Measurements from ENCODE around the gene SAMD13.

DNA sequence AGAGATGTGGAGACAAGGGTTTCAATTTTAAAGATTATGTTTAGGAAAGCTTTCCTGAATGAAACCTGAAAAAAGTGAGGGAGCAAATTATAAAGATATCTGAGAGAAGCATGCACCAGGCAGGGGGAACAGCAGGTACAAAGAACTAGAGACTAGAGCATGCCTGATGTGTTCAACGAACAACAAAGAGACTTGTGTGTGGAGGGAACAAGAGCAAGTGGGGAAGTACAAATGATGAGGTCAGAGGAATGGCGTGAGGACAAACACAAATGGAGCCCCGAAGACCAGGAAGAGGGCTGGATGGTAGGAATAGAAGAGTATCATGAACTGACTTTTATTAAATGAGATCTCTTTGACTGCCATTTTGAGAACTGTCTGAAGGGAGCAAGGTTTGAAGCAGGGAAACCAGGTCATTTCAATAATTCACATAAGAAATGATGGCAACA, 993.8 kb upstream of the ADGRL2 start:
- RRBS, result no CpG with 5 or more reads among the region's 3 CpGs

- RRBS, result no CpG with 5 or more reads among the region's 1 CpG
These were observed 367.8 kb upstream of the ADGRL2 start for GRCh38 chr1:81432947-81433224.

- RRBS, result no CpG with 5 or more reads among the region's 6 CpGs
These were observed 490.6 kb downstream of the TTLL7 start for GRCh38 chr1:83508328-83508822.

GRCh38 chr1:84164110-84165102, 20.3 kb downstream of the PRKACB start:
- RRBS, result no CpG with 5 or more reads among the region's 11 CpGs

- RRBS, result no CpG with 5 or more reads among the region's 10 CpGs
These were observed 54.2 kb upstream of the SAMD13 start for GRCh38 chr1:84247132-84247930.

- RRBS, result under 1% methylated on average over 10 of the region's 38 CpGs
These were observed 3.4 kb upstream of the SAMD13 start for GRCh38 chr1:84297869-84298674.

DNA sequence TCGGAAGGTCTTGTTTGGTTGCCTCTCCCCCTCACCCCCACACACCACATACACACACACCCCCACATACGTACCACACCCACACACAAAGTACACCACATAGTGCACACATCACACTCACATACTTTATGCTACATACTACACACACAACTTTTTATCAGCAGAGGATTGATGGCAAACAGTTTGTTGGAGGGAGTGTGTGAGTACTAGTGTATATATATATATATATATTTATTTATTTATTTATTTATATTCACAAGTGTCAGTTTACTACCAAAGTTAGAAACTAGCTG, 2.1 kb upstream of the SAMD13 start:
- RRBS, result no CpG with 5 or more reads among the region's 2 CpGs

GRCh38 chr1:84300898-84301827, at the start of gene SAMD13:
SAMD13 (plus strand) TSS chr1:84301708.
- RRBS, result no CpG with 5 or more reads among the region's 6 CpGs

GRCh38 chr1:84503597-84504087, 2.5 kb upstream of the SPATA1 start:
- RRBS, result no CpG with 5 or more reads among the region's 2 CpGs

DNA sequence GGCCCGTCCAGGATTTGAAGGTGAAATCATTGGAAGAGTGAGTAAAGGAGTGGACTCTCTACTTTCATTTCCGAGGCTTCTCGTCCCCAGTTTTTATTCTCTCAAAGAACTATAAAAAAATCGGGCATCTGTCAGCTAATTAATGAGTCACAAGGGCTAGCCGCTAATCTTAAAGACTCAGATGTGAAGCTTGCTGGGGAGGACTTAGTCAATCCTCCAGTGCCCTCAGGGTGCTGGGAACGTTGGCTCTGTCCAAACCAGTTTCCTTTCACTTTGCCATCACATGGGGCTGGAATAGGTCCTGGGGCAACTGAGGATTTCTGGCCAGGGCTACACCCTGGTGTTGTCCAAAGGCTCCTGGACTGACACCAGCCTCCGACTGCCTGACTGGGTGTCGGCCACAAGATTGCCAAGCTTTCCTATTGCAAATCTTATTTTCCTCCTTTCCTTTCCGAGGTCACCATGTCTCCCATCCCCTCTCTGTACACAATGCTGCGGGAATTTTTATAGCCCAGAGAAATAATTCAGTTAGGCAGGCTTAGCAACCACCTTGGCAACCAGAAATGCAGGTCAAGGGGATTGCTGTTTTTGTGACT, 29.7 kb upstream of the CTBS start:
- RRBS, result no CpG with 5 or more reads among the region's 10 CpGs

DNA sequence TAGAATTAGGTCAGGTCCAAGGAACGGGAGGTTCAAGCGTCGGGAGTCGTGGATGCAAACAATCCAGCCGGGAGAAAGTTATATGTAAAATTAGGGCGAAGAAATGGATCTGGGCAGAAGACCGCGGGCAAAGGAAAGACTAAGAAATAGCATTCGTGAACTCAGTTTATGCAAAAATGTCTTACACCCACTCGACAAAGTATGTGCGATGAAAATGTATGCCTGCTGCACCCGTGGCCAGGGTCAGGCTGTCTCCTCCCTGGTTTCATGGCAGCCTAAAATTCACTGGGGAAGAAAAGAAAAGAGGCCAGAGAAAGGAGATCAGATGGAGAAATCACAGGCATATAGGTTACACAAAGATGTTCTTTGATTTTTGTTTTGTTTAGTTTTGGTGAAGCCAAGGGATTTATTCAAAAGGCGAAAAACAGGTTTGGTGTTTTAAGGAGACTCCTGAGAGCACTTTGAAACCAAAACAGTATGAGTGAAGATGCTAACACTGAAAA, 780 bp upstream of the SSX2IP start:
- RRBS, result no CpG with 5 or more reads among the region's 13 CpGs

GRCh38 chr1:84692901-84693207, 2.6 kb upstream of the SSX2IP start:
- RRBS, result no CpG with 5 or more reads among the region's 1 CpG

GRCh38 chr1:84693208-84693378, 2.8 kb upstream of the SSX2IP start:
- RRBS, result no CpG with 5 or more reads among the region's 2 CpGs

DNA sequence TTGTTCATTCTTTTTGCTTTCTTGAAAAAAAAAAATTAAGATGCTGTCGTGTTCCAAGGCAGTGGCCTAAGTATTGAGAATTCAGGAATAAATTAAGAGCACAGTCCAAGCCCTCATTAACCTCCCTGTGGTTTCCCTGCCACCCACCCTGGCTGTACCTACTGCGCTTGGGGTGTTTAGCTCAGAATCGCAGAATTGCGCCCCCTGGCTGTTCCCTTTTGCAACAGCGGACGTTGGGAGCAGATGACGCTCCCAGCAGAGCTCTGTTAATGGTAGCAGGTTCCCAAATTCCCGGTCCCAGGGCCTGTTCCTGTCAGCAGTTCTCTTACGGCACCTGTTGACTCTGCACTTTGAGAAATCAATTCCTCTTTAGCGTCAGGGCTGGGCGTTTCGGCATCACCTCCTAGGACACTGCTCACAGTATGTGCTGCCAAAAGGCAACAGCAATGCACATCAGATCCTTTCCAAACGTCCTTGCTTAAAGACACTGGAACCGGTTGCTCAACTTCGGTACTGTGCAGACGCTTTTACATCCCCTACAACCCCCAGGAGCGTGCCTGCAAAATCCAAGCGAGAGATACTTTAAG, 34.2 kb upstream of the SSX2IP start:
- RRBS, result no CpG with 5 or more reads among the region's 18 CpGs

- RRBS, result no CpG with 5 or more reads among the region's 6 CpGs
These were observed 60.6 kb downstream of the DDAH1 start for GRCh38 chr1:85404238-85404947.

- RRBS, result no CpG with 5 or more reads among the region's 2 CpGs
These were observed 883 bp upstream of the DDAH1 start for GRCh38 chr1:85465773-85466310.

- RRBS, result no CpG with 5 or more reads among the region's 7 CpGs
These were observed 4.4 kb upstream of the CCN1 start for GRCh38 chr1:85576272-85576486.

GRCh38 chr1:85579399-85579981, 1.1 kb upstream of the CCN1 start:
- RRBS, result no CpG with 5 or more reads among the region's 14 CpGs

GRCh38 chr1:85641758-85642581, 61.4 kb downstream of the CCN1 start:
- RRBS, result no CpG with 5 or more reads among the region's 23 CpGs

DNA sequence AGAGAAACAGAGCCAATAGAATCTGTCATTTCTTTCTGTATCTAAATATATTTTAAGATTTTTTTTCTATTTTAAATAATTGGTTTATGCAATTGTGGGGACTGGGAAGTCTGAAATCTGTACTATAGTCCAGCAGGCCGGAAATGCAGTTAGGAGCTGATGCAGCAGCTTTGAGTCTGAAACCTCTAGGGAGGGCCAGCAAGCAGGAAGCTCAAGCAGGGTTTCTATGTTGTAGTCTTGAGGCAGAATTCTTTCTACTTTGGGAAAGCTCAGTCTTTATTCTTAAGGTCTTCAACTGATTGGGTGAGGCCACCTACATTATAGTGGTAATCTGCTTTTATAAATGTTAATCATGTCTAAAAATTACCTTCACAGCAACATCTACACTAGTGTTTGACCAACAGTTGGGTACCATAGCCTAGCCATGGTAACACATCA, 60.9 kb downstream of the SELENOF start:
- RRBS, result no CpG with 5 or more reads among the region's 1 CpG